ENCODE measurements around a stretch of chr3.

- PRO-cap: unidirectional peak, plus-strand start at chr3:141401762
- RAMPAGE, long total RNA: no peak
Observed at GRCh38 chr3:141401700-141401871, 33.3 kb downstream of the ZBTB38 start.

GRCh38 chr3:141520394-141521257, 33.8 kb downstream of the RASA2 start:
- PRO-cap: no peak
- RAMPAGE, long total RNA: start-site peak on the plus strand at chr3:141520658-141520811, 14 reads; start-site peak on the plus strand at chr3:141520970-141521178, 35 reads

DNA sequence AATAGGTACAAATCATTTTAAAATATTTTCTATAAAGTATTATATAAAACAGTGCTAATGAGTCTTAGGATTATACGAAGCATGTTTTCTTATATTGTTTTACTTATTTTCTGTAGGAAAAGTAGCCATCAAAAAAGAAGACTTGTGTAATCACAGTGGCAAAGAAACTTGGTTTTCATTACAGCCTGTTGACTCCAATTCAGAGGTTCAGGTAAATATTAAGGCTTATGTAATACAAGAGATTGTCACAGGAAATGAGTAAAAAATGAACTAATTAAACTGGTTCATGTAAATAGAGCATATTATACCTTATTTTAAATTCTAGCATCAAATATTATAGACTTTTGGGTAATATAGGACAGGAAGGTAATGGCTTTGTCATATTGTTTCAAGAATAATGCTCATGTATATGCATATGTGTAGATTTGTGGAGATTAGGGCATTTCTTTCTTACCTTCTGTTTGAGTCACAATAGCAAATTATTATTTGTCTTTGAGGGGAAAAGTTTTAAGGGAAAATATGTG, 42.8 kb downstream of the RASA2 start:
- PRO-cap: no peak
- RAMPAGE, long total RNA: no peak

DNA sequence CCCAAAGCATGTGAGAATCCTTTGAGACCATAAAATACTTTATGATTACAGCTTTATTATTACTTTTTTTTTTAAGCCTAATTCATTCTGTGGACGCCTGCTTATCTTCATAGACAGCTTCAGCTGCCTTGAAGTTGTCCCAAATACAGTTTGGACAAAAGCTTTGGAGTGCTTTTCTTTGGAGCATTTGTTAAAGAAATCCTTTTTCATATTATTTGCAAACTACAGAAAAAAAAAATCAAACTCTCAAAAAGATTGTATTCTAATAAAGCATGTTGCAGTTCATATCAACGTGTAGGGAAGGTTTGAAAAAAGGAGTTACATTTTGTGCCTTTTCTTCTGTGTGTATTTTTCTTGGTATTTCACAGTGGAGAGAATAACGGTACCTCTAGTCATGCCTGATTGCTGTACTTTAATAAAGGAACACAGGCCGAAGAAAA, 69.6 kb downstream of the RASA2 start:
- PRO-cap: no peak
- RAMPAGE, long total RNA: start-site peak on the plus strand centred at position 285 of the sequence, 62 bp wide, 20 reads

DNA sequence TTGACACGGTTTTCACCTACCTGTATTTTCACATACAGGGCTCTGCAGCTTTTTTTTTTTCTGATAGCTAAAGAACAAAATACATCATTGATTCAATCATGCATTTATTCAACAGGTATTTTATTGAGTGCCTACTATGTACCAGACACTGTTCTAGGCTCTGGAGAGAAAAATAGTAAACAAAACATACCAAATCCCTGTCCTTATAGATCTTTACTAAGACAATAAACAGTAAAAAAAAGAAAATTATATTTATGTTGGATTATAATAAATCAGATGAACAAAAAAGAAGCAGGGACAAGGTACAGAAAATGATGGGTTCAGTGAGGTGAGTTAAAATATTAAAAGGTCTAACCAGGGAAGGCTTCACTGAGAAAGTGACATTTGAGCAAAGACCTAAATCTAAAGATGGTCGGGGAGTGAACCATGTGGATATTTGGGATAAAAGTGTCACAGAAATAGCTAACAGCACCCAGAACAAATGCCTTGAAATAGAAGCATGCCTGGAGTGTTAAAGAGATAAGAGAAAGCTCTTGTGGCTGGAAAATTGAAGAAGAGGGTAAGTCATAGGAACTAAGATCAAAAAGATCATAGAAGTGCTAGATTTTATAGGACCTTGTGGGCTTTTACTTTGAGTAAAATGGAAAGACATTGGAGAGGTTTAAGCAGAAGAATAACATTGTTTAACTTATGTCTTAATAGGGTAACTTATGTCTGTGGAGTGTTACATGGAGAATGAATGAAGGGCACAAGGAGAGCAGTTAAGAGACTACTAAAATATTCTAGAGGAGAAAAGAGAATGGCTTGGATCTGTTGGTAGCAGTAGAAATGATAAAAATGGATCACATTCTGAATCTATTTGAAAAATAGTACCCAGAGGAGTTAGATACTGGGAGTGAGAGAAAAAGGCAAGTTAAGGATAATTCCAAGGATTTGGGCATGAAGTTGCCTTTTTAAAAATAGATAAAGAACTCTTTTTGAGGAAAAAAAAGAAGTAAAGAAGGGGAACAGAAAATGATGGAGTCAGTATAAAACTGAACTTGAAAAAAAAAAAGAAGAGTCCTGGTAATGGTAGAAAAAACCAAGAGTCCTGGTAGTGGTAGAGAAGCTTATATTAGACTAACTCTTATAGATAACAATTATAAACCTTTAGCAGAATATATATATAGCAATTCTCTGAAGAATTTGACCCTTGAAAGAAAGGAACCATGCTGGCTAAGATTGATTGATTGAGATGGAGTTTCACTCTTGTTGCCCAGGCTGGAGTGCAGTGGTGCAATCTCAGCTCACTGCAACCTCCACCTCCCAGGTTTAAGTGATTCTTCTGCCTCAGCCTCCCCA, 105.5 kb downstream of the RASA2 start:
- PRO-cap: no peak
- RAMPAGE, long total RNA: no peak

GRCh38 chr3:141795892-141796211, 32.6 kb downstream of the GRK7 start:
- PRO-cap: no peak
- RAMPAGE, long total RNA: no peak

- PRO-cap: unidirectional peak, plus-strand start at chr3:141797271; bidirectional peak, plus-strand start at chr3:141797424, minus-strand start at chr3:141797304; unidirectional peak, minus-strand start at chr3:141797756
- RAMPAGE, long total RNA: no peak
Observed at GRCh38 chr3:141797085-141798031, 34.1 kb downstream of the GRK7 start.

GRCh38 chr3:141896266-141897225, 20.1 kb downstream of the ATP1B3 start:
- PRO-cap: no peak
- RAMPAGE, long total RNA: no peak

DNA sequence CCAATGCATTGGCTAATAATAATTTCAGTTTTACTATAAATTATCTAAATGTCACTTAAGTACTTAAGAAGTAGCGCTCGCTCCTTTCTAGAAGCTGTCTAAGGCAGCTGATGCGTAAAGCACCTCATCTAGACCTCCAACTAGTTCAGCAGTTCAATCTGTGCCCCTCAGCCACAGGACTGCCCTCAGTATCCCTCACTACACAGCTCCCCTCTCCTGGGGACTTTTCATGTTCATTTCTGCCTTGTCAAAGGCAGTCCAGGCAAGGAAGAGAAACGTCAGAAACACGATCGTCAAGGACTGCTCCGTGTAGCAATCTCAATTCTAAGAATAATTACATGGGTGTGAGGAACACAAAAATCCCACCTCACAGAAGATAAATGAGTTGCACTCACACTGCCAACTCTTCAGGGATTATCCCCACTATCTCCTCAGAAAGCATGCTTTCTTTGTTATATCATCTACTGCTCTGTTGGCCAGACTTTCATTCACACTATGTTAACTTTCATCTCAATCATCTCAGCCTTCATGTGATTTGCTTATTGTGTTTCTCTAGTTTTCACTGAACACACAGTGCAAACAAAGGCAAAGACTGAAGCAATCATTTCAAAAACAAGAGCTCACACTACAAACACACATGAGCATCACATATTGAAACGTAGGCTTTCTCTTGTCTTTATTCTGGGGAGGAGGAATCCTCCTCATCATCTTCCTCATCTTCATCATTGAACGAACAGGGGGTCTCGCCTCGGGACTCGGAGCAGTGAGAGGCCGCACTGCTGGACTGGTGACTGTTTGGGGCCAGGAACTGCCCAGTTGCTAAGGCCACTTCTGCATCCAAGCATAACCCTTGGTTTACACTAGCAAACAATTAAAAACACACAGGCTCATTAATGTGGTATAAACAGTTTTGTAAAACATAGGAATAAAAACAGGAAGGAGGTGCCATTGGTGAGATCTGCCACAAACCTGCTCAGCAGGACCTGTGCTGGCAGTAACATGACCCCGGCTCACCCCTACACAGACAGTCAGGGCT, 75.7 kb downstream of the ATP1B3 start:
- PRO-cap: no peak
- RAMPAGE, long total RNA: no peak

GRCh38 chr3:142090288-142090959, 58.9 kb downstream of the TFDP2 start:
- PRO-cap: no peak
- RAMPAGE, long total RNA: no peak

DNA sequence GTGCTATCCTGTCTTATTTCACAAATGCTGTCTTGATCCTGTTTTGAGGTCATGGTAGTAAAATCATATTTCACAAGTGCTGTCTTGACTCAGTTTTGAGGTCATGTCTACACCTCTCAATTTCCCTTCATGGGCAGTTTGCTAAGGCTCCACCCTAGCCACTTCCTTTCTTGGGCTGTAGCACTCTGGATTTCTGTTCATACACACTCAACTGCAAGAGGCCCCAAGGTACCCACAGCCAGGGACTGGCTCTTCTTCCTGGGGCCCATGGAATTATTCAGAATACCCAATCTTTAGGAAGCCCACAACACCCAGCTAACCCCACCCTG, 45.1 kb upstream of the GK5 start:
- PRO-cap: no peak
- RAMPAGE, long total RNA: no peak

GRCh38 chr3:142962617-142963053, 839 bp downstream of the PAQR9 start:
- PRO-cap: no peak
- RAMPAGE, long total RNA: no peak

DNA sequence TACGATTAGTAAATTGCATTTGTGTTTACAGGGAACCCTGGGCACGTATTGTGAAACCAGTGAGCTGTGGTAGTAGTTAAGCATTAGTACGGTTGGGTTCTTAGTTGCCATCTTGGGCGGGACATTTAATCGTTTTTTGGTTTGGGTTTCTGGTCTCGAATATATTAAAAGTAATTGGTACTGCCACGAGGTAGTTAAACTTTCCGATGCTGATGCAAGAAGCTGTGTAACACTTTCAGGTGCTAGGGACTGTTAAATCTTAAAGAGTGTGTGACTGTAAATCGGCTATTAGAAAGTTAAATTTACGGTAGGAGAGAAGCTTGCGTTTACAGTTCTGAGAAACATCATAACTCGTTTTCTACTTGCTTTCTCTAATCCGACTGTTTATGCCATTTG, 1.0 kb downstream of the U2SURP start:
- PRO-cap: no peak
- RAMPAGE, long total RNA: no peak

GRCh38 chr3:143084881-143085502, 34.6 kb upstream of the CHST2 start:
- PRO-cap: no peak
- RAMPAGE, long total RNA: no peak

DNA sequence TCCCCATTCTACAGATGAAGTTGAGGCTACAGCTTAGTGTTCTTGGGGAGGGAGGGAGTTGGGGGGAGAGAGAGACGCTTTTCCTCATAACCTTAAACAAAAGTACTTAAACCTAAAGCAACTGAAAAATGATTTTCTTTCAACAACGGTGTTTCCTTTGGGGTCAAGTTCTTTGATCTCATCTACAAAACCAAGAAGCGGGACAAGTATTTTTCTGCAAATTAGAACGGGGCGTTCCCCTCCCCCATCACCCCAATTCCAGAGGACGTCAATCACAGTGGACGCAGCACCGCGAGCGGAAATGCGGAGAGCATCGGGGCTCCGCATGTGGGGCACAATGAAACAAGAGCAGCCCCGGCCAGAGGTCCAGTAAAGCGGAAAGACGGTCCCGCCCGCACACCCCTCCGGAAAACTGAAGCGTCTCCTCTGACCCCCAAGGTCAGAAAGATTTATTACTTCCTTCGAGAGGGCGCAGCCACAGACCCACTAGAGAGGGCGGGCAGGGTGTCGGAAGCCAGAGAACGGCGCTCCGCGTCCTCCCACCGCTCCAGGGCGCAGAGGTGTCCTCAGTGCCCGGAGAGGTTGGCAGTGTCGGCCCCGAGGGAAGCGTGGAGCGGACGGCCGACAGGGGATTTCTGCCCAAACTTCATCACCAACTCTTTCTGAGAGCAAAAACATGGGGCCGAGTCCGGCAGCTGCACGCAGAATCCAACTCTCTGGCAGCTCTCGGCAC, 627 bp upstream of the CHST2 start:
- PRO-cap: no peak
- RAMPAGE, long total RNA: no peak

GRCh38 chr3:143536094-143536293, 312.3 kb downstream of the SLC9A9 start:
- PRO-cap: no peak
- RAMPAGE, long total RNA: no peak

- PRO-cap: no peak
- RAMPAGE, long total RNA: start-site peak on the minus strand at chr3:143786468-143786977, 11 reads
Observed at GRCh38 chr3:143786204-143787298, 61.7 kb downstream of the SLC9A9 start.

DNA sequence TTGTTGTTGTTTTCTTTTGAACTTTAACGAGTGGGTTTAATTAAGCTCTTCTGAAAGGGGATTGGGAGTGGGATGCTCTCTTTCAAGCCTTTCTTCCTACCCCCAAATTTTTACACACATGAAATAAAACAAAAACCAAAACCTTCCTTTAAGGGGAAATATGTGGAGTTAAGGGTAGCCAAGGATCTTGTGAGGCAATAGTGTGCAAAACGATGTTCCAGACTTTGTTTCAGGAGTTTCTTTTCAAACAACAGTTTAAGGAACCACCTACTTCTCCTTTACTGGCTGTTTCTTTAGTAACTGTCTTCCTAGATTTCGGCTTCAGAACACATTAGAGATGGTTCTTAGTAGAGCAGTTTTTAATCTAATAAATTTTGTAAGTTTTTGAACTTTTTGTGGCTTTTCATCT, 5.7 kb downstream of the DIPK2A start:
- PRO-cap: bidirectional peak, plus-strand start at position 309 of the sequence, minus-strand start at position 189 of the sequence
- RAMPAGE, long total RNA: no peak

DNA sequence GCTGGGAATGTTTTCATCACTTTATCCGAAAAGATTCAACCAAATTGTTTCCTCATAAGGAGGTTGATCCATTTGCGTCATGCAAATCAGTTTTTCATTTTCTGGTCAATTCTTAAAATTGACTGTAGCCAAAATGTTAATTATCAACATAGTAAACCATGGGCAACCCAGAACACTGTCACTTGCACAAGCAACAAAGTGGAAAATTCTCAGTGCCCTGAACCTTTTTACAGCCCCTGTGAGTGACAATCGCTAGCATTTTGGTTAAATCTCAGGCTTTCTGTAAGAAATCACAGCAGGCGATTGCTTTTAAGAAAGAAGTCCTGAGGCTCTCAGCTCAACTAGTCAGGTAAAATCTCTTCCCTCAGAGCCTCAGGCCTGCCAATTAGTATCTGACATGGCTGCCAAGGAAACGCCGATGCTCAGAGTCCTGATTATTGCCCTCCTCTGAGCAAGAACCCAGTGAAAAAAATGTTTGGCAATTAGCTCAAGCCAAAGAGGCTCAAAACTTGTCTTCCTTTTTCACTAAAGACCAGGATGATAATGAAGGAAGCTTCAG, 530.7 kb downstream of the DIPK2A start:
- PRO-cap: no peak
- RAMPAGE, long total RNA: no peak

- PRO-cap: no peak
- RAMPAGE, long total RNA: no peak
Observed at GRCh38 chr3:146115458-146116214, 45.3 kb downstream of the PLOD2 start.

Data from vagina (tissue), 1 donor.